Cardiac muscle cell (in vitro differentiated cells and primary cell): ENCODE measurements around a stretch of chr11.

- RAMPAGE, long total RNA, result no peak
- RRBS, result no CpG with 5 or more reads among the region's 9 CpGs
Measured at GRCh38 chr11:64892526-64892965, 14.1 kb upstream of the EHD1 start.

DNA sequence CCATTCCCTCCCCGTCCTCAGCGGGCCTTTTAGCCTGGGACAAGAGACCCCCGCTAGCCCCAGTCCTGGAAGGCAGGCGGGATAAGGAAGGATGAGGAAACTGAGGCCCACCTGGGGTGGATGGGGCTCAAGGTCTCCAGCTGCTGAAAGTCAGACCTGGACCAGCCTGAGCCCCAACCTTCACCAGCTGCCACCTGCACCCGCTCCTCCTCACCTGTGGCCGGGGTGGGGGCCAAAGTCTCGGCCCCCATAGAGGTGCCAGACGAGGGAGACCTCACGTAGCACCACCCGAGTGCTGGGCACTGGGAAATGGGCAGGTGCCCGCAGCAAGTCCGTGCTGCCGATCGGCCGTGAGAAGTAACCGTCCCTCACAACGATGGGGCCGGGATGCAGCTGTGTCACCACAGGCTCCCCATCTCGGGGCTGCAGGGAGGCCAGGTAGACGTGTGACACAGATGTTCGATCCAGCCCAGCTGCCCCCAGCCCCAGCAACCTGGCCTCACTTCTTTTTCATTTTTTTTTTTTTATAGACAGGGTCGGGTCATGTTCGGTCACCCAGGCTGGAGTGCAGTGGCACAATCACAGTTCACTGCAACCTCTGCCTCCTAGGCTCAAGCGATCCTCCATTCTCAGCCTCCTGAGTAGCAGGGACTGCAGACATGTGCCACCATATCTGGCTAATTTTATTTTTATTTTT lies 16.2 kb downstream of the ATG2A start:
- RAMPAGE, long total RNA, result no peak
- RRBS, result no CpG with 5 or more reads among the region's 24 CpGs

- RAMPAGE, long total RNA, result no peak
- RRBS, result 60% methylated on average over 1 of the region's 22 CpGs
Measured at GRCh38 chr11:64910898-64911457, 6.0 kb downstream of the ATG2A start.

- RAMPAGE, long total RNA, result no peak
- RRBS, result no CpG with 5 or more reads among the region's 7 CpGs
Measured at GRCh38 chr11:64911782-64912165, 5.2 kb downstream of the ATG2A start.

DNA sequence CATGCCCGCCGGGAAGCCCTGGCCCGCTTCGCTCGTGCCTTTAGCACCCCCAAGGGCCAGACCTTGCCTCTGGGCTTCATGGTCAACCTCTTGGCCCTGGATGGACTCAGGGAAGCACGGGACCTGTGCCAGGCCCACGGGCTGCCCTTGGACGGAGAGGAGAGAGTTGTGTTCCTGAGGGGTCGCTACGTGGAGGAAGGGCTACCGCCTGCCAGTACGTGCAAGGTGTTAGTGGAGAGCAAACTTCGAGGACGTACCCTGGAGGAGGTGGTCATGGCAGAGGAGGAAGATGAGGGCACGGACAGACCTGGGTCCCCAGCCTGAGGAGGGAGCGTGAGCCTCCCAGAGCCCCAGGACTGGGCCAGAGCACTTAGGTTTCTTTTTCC lies 3.4 kb downstream of the SAC3D1 start:
- RAMPAGE, long total RNA, result no peak
- RRBS, result no CpG with 5 or more reads among the region's 16 CpGs

GRCh38 chr11:65150585-65151492 lies 16.5 kb upstream of the SYVN1 start:
- RAMPAGE, long total RNA, result no peak
- RRBS, result no CpG with 5 or more reads among the region's 11 CpGs

GRCh38 chr11:65204287-65205081 lies 22.8 kb downstream of the CAPN1 start:
- RAMPAGE, long total RNA, result no peak
- RRBS, result no CpG with 5 or more reads among the region's 42 CpGs

DNA sequence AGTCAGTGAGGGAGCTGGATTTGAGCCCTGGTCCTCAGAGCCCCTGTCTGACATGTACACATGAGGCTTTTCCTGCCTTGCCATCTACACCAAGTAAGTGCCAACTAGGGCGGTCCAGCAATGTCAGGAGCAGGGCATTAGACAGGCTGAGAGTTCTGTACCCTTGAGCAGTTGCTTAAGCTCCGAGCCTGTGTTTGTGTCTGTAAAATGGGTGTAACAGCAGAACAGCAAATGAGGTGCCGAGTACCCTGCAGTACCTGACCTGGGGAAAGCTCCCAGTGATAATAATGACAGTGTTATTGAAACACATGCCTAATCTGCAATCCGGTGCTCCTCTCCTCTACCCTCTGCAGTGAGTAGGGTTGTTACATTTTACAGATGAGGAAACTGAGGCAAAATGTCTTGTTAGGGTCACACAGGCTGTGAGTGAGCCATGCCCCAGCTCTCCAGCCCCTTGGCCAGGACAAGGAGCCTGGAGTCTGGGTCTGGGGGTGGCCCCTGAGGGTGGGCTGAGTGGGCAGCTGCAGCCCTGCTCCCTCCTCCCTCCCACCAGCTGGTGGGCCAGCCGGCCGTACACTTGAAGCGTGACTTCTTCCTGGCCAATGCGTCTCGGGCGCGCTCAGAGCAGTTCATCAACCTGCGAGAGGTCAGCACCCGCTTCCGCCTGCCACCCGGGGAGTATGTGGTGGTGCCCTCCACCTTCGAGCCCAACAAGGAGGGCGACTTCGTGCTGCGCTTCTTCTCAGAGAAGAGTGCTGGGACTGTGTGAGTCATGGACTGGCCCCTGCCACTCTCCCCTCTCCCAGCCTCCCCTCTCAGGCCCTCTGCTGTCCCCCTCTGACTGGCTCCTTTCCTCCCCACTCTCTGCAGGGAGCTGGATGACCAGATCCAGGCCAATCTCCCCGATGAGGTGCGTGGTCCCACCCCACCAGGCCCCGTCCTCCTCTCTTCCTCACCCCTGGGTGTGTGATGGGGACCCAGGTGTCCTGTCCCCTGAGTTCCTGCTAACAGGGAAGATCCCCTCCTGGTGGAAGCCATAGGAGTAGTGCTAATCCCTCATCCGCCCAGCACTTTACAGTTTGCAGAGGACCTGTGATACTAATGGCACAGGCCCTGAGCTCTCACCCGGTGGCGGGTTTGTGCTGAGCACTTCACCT lies 24.6 kb downstream of the CAPN1 start:
- RAMPAGE, long total RNA, result no peak
- RRBS, result over 99% methylated on average over 6 of the region's 25 CpGs

GRCh38 chr11:65275775-65276577 lies 14.2 kb downstream of the POLA2 start:
- RAMPAGE, long total RNA, result no peak
- RRBS, result no CpG with 5 or more reads among the region's 6 CpGs

GRCh38 chr11:65297191-65297569 lies 17.5 kb upstream of the CDC42EP2 start:
- RAMPAGE, long total RNA, result no peak
- RRBS, result no CpG with 5 or more reads among the region's 8 CpGs

GRCh38 chr11:65301617-65302540 lies 12.8 kb upstream of the CDC42EP2 start:
- RAMPAGE, long total RNA, result no peak
- RRBS, result no CpG with 5 or more reads among the region's 12 CpGs

DNA sequence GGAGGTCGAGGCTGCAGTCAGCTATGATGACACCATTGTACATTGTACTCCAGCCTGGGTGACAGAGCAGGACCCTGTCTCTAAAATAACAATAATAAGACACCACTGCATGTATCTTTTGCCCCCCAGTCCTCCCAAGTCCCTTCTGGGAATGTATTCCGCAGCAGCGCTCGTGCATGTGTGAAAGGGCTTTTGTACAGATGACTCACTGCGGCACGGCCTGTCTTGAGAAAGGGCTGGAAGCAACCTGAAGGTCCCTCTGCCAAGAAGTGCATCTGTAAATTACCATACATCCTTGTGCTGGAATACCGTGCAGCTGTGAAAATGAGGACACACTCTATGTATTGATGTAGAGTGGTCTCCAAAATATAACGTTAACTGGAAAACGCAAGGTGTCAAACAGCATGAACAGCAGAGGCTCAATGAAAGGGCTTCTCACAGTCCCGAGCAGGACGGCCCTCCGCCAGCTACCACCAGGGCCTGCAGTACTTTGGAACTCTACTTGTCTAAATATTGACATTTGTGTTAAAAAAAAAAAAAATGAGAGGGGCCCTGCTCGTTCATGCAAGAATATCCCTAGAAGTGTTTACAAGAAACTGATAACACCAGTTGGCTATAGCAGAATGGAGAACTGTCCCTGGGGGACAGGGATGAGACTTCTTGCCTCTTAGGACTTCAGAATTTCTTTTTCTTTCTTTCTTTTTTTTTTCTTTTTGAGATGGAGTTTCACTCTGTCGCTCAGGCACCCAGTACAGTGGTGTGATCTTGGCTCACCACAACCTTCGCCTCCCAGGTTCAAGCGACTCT lies 8.9 kb upstream of the CDC42EP2 start:
- RAMPAGE, long total RNA, result no peak
- RRBS, result no CpG with 5 or more reads among the region's 16 CpGs

- RAMPAGE, long total RNA, result no peak
- RRBS, result no CpG with 5 or more reads among the region's 1 CpG
Measured at GRCh38 chr11:65317518-65317881, 2.8 kb downstream of the CDC42EP2 start.

GRCh38 chr11:65380482-65381209 lies 1.8 kb downstream of the SLC25A45 start:
- RAMPAGE, long total RNA, result no peak
- RRBS, result 89% methylated on average over 6 of the region's 15 CpGs

DNA sequence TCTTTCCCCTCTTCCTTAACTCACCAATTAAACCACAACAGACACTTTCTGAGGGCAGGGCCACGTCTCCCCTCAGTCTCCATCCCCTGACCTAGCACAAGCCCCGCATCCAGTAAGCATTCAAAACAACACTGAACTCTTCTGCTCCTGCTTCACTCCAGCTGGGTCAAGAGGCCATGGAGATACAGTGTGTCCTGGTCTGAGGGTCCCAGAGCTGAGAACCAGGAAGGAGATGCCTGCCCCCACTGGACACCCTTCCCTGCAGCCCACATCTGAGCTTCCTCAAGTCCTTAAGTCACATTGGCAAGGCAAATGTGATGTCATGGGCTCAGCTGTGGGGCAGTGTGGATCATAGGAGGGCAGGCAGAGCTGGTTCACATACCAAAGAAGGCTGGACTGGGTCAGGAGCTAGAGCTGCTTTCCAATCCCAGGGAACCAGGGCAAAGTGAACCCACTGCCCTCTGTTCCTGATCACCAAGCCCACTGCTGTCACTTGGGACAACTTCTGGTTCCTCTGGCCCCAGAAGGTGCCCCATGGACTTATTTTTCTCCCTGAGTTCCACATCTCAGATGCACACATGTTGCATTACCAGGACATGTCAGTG lies 1.3 kb upstream of the FRMD8 start:
- RAMPAGE, long total RNA, result no peak
- RRBS, result no CpG with 5 or more reads among the region's 2 CpGs

- RAMPAGE, long total RNA, result no peak
- RRBS, result no CpG with 5 or more reads among the region's 4 CpGs
Measured at GRCh38 chr11:65394479-65394678, 7.9 kb downstream of the FRMD8 start.

- RAMPAGE, long total RNA, result no peak
- RRBS, result no CpG with 5 or more reads among the region's 17 CpGs
Measured at GRCh38 chr11:65397061-65397679, 10.7 kb downstream of the FRMD8 start.

DNA sequence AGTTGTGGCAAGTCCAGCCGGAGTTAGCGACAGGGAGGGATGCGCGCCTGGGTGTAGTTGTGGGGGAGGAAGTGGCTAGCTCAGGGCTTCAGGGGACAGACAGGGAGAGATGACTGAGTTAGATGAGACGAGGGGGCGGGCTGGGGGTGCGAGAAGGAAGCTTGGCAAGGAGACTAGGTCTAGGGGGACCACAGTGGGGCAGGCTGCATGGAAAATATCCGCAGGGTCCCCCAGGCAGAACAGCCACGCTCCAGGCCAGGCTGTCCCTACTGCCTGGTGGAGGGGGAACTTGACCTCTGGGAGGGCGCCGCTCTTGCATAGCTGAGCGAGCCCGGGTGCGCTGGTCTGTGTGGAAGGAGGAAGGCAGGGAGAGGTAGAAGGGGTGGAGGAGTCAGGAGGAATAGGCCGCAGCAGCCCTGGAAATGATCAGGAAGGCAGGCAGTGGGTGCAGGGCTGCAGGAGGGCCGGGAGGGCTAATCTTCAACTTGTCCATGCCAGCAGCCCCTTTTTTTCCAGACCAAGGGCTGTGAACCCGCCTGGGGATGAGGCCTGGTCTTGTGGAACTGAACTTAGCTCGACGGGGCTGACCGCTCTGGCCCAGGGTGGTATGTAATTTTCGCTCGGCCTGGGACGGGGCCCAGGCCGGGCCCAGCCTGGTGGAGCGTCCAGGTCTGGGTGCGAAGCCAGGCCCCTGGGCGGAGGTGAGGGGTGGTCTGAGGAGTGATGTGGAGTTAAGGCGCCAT lies 36.5 kb downstream of the FRMD8 start:
- RAMPAGE, long total RNA, result no peak
- RRBS, result 14% methylated on average over 3 of the region's 28 CpGs

DNA sequence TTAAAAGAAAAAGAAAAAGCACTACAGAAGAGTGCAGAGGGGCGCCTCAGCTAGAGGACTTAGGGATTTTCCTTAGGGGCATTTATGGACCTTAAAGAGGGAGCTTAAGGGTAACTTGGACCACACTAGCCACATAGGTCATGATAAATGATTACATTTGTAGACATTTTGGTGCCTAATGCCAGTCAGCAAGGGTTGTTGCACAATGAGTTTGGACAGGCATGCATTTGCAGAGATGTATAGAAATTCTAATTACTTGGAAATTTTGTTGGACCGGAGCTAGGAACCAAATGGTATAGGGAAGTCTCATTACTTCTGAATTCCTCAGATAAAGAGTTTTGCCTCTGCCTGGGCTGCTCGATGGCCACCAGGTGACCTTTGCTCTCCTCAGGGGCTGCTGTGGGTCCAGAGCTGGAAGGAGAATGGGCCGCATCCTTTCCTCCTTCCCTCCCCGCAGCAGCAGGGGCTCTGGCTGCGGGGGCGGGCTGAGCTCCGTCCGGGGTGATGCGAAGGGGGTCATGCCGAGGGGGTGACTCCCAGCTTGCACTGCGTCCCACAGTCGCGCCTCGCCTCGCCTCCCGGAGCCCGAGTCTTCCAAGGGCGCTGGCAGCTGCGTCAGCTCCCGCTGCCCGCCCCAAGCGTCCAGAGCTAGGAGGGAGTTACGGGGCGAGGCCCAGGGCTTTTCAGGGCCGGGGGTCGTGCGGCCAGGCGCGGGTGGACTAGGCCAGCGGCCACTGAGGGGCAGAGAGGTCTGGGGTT lies 46.3 kb upstream of the SCYL1 start:
- RAMPAGE, long total RNA, result no peak
- RRBS, result 2% methylated on average over 15 of the region's 31 CpGs

DNA sequence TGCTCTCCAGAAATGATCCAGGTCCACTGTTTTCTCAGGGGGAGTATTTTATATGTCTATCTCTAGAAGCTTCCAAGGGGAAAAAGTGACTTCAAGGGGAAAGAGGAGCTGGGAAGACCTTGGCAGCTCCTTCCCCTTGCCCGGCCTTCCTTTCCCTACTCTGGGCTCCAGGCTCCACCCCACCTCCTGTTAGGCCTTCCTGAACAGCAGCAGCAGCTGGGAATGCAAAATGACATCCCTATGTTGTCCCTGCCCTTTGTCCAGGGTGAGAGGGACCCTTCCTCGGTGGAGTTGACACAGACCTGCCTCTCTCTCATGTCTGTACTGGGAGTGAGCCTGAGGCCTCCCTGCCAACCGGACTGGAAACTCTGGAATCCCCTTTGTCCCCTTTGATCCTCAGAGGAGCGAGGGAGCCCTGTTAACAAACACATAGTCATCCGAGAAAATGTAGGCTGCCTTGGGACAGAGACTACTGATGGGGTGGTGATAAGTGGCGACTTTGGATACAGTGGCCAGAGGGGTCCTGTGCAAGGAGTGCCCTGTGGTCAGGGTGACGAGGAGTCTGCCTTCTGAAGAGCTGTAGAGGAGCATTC lies 35.1 kb upstream of the SCYL1 start:
- RAMPAGE, long total RNA, result no peak
- RRBS, result no CpG with 5 or more reads among the region's 7 CpGs